GM19239 (cell line): ENCODE results near the gene HAT1.

DNA sequence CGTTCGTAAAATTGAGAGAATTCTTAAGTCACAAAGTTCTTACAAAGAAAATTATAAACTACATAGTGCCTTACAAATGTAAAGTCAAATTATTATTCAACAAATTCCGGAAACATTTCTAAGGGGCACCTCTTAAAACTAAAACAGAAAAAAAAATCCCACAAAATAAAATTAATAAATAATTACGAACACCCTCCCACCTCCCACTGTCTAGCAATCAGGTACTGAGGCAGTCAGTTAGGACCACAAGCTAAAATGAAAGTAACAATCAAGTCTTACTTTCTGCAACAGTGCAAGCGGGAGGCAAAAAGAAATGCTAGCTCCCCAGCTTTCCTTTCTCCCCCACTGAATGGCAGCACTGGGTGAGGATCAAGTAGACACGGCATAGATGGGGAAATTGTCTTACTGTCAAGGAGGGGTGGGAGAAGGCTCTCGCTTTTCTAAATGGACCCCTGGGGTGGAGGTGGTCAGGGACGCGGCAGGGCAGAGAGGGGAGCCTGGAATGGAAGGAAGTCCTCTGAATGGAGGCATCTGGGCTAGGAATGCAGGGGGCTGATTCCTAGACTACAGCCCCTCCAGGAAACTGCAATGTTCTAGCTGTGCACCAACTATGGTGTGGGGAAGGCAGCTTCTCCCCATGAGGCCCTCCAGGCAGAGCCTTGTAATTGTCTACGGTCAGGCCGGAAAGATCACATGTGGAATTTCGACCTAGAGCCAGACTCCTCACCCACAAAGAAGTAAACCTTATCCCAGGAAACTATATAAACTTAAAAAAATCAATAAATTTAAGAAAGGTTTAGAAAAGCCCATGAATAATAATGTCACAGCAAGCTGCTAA, 24.3 kb downstream of the METTL8 start:
- RRBS: no CpG with 5 or more reads among the region's 12 CpGs

DNA sequence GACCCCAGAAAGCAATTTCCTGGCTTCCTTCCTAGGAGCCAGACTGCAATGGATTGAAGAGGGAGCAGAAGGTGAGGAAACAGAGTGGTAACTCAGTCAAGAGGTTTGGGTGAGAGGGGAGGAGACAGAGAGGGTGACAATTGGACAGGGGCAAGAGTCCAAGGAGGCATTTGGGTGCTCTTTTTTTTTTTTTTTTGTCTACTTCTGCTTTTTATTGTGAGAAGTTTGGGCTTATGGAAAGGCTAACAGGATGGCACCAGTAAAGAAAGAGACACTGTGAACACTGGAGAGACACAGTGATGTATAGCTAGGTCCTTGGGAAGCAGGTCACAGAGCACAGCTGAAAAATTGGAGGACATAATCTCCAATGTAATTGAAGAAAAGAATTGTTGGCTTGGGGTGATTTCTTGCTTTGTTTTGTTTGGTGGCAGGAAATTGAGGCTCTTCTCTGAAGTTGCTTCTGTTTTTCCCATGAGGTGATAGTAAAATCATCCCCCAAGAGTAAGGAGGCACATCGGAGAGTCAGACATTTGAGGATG, 25.1 kb downstream of the CYBRD1 start:
- RRBS: no CpG with 5 or more reads among the region's 1 CpG

DNA sequence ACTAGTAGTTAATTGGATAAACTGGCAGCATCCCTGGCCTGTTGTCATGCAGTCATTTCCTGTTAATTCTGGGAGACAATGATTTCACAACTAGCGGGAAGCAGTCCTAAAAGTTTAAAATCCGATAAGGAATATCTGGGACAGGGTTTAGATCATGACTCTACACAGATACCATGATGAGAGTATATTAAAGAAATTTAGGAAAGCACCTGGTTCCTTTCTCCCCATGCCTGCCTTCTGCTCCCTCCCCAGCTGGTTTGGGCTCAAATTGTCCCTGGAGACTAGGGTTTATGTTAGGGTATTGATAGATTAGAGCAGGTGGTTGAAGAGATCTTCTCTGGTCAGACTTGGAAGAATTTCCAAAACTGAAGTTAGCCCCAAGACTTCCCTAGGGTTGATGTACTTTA, 32.9 kb downstream of the CYBRD1 start:
- RRBS: no CpG with 5 or more reads among the region's 2 CpGs

DNA sequence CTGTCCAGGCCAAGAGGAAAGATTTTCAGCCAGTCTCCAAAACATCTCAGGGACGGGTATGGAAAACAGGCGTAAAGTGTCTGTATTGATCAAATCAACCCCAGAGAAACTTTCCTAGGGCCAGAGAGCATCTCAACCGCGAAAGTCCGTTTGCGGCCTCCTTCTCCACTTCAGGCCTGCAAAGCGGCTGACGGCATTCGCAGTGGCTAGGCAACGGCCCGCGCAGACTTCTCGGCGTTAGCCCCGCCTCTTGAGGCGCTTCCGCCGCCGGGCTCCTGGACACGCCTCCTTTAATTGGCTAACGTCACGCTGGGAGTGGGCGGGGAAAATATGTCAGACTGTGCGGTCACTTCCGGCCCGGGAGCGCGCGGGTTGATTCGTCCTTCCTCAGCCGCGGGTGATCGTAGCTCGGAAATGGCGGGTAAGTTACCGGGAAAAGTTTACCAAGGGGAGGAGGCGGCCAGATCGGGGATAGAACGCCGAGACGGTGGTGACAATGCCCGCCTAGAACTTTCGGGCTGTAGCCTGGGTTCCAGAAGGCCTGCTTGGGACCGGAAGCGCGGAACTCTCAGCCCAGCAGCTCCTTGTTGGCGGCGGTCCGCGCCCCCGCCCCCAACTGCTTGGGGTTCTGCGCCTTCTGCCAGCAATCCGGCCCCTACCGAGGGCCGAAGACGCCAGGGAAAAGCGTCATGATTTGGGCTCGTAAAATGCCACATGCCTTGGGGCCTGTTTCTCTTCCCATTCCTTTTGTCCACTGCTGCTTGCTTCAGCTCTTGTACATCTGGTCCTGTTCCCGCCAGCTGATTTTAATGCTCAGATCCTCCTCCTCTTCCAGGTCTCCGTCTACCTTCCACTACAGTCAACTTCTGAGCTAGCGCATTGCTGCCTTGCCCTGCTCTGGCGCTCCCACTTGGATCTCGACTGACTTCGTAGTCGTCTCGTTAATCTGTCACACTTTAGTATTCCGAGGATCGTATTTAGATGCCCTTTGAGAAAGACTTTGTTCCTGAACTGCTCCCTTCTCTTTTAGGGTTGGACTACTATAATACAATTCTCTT, at the start of gene HAT1:
HAT1 (plus strand) TSS at position 375 of the 1,058 bp plus-strand sequence.
- RRBS: 2% methylated on average over 18 of the region's 68 CpGs

- RRBS: no CpG with 5 or more reads among the region's 8 CpGs
Observed at GRCh38 chr2:171956130-171956950, 34.1 kb downstream of the HAT1 start.

- RRBS: 7% methylated on average over 24 of the region's 72 CpGs
Observed at GRCh38 chr2:172094136-172095201, 8.2 kb downstream of the DLX2 start.

DNA sequence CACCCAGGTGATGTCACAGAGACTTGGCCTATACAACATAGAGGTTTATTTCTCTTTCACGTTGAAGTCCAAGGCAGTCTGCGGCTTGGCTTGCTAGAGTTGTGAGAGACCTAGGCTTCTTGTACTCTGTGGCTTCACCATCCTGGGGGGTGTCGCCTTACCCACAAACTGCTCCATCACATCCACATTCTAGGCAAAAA, 121.8 kb upstream of the ITGA6 start:
- RRBS: no CpG with 5 or more reads among the region's 3 CpGs

- RRBS: no CpG with 5 or more reads among the region's 1 CpG
Observed at GRCh38 chr2:172339198-172339520, 88.2 kb upstream of the ITGA6 start.

DNA sequence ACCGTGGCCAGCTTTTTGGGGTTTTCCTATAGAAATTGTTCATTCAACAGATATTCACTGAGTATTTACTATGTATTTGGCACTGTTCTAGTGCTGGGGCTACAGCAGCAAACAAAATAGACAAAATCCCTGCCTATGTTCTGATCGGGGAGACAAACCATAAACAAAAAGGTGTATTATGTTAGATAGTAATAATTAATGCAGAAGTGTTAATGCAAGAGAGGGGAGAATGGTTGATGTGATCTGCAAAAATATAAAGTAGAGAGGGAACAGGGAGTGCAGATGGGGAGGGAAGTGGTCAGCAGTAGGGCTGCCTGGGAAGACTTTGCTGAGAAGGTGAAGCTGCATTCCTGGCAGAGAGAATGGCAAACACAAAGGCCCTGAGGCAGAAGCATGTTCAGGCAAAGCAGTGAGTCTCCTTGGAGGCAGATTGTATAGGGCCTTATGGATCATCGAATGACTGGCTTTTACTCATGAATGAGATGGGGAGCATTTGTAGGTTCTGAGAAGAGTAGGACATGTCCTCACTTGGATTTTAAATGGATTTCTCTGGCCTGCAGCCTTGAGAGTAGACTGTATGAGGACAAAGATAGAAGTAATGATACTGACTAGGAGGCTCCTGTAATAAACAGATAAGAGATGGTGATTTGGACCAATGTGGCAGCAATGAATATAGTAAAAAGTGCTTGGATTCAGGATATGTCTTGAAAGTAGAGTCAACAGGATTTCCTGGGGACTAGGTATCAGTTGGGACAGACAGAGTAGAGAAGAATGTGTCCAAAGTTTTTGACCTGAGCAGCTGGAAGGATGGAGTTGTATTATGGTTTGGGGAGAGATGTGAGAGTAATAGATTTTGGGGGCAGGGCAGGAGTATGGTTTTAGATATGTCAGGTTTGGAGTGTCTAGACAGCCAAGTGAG, 9.6 kb downstream of the ITGA6 start:
- RRBS: no CpG with 5 or more reads among the region's 3 CpGs

- RRBS: no CpG with 5 or more reads among the region's 3 CpGs
Observed at GRCh38 chr2:172437608-172438241, 10.3 kb downstream of the ITGA6 start.

DNA sequence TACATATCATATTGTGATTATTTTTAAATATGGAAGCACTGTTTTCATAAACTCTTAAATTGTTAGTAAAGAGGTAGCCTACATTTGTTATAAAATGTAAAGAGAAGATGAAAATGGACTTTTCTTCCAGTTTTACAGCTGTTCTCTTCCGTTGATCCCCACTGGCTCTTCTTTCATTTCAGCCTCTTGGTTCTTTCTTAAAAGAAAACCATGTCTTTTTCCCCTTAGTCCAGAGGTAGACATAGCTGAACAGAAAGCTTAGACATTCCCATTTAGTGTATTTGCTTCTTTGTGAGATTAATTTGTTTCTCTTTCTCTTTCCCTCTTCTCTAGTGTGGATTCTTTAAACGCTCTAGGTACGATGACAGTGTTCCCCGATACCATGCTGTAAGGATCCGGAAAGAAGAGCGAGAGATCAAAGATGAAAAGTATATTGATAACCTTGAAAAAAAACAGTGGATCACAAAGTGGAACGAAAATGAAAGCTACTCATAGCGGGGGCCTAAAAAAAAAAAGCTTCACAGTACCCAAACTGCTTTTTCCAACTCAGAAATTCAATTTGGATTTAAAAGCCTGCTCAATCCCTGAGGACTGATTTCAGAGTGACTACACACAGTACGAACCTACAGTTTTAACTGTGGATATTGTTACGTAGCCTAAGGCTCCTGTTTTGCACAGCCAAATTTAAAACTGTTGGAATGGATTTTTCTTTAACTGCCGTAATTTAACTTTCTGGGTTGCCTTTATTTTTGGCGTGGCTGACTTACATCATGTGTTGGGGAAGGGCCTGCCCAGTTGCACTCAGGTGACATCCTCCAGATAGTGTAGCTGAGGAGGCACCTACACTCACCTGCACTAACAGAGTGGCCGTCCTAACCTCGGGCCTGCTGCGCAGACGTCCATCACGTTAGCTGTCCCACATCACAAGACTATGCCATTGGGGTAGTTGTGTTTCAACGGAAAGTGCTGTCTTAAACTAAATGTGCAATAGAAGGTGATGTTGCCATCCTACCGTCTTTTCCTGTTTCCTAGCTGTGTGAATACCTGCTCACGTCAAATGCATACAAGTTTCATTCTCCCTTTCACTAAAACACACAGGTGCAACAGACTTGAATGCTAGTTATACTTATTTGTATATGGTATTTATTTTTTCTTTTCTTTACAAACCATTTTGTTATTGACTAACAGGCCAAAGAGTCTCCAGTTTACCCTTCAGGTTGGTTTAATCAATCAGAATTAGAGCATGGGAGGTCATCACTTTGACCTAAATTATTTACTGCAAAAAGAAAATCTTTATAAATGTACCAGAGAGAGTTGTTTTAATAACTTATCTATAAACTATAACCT, 51.7 kb upstream of the PDK1 start:
- RRBS: no CpG with 5 or more reads among the region's 20 CpGs

GRCh38 chr2:172556839-172557234, 947 bp downstream of the PDK1 start:
- RRBS: no CpG with 5 or more reads among the region's 4 CpGs

GRCh38 chr2:172578919-172579611, 23.2 kb downstream of the PDK1 start:
- RRBS: no CpG with 5 or more reads among the region's 3 CpGs

DNA sequence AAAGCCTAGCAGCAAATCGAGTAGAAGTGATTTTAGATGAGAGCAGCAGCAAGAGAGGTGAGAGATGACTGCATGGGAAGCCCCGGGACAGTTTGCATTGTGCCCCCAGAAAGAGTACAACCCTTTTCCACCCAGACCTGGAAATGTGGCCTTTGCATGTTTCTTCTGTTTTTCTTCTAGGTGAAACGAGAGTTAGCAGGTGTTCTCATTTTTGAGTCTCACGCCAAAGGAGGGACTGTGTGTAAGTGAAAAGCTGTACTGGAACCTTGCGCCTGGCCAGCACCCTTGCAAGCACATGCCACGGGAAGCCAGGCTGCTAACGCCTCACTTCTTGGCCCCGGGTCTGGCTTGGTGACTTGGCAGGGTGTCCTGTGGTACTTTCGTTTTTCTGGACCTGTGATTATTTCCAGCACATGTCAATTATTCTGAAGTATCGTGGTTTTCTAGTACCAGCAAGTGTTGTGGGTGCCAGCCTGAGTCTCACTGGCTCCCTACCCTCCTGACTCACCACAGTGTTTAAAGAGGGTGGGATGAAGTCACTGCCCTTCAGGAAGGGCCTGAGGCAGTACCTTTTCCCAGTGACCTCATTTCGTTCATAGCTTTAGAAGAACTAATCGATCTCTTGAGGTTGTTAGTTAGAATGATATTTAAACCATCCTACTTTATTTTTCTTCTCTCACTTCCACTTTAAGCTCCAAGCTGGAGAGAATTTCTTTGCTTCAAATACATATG, 90.2 kb upstream of the MAP3K20 start:
- RRBS: no CpG with 5 or more reads among the region's 12 CpGs

DNA sequence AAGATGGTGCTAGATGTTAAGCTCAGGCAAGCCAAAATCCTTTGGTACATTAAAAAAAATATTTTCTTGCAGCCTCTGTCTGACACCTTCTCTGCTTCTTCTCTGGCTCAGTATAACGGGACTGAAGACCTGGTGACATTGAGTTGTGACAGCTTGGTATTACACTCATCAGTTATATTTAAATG, 75.7 kb upstream of the MAP3K20 start:
- RRBS: no CpG with 5 or more reads among the region's 1 CpG

DNA sequence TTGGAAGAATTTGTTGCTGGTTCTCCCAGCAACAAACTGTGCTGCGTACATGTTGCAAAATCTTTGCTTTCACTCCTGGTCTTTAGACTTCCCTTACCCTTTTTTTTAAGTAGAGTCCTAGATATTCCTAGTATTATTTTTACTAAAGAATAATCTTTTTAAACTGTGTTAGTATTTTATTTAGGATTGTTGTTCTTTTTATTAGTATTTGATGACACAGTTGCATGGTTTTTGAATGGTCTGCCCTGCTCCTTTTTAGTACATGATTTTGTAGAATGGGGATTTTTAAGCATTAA, 129.9 kb downstream of the MAP3K20 start:
- RRBS: no CpG with 5 or more reads among the region's 1 CpG

GRCh38 chr2:173867205-173867759, 97.9 kb downstream of the SP3 start:
- RRBS: no CpG with 5 or more reads among the region's 8 CpGs

DNA sequence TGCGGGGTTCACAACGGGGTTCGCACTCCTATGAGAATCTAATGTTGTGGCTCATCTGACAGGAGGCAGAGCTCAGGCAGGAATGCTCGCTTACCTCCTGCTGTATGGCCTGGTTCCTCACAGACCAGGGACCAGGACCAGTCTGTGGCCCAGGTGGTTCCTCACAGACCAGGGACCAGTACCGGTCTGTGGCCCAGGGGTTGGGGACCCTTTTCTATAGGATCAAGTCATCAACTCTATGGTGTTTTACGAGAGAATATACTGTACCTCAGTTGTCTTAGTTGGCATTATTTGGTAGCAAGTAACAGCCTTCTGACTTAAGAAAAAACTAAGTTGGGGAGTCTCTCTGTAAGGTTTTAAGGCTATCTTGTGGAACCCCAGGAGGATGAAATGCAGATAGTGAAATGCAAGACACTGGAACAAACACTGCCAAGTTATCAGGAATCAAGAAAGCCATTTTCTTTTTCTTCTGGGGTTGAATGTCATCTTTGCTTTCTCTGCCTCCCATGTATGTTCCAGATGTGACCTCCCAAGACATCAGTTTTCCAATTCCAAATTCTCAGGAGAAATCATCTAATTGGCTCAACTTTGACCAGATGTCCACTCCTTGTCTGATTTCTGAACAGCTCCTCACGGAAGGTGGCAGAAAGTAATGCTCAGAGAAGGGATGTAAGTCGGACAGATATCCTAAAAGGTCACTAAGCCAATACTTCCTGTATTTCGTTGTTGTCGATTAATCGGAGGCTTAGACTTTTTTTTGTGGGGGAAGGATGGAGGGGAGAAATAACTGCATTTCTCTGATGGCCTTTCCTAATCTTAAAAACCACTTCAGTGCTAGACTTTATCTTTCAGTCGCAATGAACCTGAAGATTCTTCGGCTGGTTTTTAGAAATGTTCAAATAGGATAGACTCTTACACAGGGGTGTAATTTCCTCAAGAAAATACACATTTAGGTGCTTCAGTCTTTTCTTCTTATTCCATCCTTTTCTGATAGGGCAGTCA, 60.8 kb downstream of the SP3 start:
- RRBS: no CpG with 5 or more reads among the region's 13 CpGs

DNA sequence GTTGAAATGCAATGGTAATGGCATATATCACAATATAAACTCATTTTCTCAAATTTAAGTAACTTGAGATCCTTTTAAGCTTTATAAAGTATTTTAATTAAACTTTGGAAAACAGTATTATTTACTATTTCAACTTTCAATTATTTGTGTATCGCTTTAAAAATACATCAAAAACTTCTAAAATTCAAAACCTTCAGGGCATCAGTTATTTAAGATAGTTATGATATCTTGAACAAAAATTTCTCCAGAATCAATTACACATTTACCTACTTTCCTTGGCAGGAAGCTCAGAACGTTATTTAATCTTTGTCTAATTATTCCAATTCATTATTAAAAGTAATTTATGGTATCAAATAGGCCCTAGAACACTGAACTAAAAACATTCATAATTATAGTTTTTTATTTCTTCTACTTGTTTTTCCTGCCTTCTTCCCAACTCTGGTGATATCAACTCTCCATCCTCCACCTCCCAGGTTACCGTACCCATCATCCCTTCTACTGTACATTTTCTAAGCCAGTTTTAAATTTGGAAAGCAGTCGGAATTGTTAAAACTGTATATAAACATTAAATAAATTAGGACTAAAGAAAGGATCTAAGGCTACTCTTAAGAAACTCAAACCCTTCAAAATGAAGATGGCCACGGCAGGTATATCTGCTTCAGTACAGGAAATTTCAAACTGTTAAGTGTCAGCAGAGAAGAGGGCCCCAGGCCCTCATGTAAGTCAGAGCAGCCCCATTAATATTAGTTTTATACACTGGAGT, 37.4 kb downstream of the SP3 start:
- RRBS: no CpG with 5 or more reads among the region's 5 CpGs

DNA sequence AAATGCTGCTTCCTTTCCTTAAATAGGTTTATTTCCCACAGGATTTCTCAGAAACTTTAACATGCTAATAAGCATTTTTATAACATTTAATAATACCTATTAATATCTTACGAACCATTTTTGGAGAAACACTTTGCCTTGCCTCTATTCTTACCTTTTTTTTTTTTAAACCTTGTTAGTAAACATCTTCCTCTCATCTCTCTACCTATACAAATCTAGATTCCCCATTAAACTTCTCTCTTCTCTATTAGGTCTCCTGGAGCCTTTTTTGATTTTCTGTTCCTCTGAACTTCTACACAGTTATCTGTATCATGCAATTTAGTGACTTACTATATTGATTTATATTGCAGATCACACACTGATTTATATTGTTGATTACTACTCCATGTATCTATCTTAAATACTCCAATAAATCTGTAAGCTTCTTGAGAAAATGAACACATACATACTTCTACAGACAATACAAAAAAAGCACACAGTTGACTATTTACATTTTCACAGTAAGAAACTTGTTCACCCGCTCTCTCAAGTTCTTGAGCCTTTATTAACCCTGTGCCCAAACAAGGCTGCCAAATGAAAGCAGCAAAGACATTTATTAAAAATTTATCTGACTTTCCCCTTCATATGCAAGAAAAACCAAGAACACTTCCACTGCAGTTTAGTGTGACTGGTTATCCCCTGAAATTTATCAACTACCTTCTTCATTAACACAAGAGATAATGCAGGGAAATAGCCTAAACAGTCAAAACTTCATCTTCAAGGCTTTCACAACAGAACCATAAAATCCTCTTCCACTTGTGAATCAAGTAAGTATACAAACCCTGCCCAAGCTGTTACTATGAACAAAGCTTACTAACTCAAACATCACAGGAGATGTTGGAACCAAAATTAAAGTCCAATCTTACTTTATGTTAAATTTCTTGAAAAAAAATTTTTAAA, 28.3 kb downstream of the SP3 start:
- RRBS: no CpG with 5 or more reads among the region's 2 CpGs